Paraaortic lymph node (tissue), 1 donor: ENCODE measurements around a stretch of chr18.

DNA sequence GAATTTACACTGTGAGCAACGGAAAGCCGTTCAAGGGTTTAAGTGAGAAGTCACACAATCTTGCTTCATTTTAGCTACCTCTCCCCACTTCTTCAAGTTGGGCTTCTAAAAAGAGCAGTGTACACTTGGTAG, 3.8 kb downstream of the PTPN2 start:
- PRO-cap, result no peak

- PRO-cap, result no peak
These were observed 95.8 kb downstream of the CEP192 start for GRCh38 chr18:13087020-13087224.

- PRO-cap, result no peak
These were observed 79.8 kb upstream of the LDLRAD4 start for GRCh38 chr18:13138777-13139191.

- PRO-cap, result no peak
These were observed 41.7 kb upstream of the LDLRAD4 start for GRCh38 chr18:13176942-13177276.

DNA sequence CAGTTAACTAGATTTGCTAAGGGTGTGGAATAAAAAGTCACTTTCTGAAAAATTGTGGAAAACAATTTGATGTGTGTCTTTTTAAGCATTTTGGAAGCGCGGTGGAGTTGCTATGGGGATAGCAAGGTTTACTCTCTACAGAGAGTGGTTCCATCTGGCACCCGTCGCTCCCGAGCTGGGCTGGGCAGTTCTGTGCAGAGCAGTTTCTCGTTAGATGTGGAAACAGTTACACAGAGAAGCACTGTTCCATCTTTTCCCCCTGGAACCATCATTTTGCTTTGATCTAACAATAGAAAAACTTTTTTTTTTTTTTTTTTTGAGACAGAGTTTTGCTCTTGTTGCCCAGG, 17.4 kb downstream of the LDLRAD4 start:
- PRO-cap, result no peak

DNA sequence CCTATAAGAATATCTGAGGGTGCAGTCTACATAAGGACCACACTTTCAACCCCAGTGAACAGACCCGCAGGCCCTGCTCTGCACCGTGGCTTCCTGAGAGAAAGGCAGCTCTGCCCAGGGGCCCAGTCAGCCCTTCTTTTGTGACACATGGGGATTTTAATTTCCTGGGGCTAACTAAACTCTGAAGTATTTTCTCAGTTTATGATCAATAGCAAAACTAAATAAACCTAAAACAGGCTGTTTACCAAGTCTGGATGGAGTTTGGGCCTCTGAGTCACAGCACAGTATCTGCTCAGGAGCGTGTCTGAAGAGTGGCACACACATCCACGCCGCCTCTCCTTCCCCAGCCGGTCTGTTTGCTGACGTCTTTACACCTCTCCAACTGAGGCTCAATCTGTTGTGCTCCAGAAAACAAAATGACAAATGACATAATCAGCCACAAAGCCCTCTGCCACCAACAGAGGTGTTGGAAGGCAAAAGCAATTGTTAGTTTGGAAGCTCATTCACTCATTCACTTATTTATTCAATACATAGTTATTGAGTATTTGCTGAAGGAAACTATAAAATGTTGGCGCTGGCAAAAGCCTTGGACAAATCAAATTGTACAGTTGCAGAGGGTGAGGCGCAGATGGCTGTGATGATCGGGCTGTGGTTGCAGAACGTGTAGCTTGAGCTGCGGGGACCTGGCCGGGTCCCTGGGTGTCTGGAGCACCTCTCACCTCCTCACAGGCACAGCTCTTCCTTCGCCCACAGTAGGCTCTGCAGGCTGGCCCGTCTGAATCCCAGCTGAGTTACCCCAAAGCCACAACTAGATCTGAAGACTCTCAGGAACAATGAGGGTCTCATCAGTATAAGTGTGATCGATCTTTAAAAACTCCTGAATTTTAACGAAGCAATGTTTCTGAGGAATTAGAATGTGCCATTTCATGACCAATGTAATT, 72.5 kb downstream of the LDLRAD4 start:
- PRO-cap, result no peak

DNA sequence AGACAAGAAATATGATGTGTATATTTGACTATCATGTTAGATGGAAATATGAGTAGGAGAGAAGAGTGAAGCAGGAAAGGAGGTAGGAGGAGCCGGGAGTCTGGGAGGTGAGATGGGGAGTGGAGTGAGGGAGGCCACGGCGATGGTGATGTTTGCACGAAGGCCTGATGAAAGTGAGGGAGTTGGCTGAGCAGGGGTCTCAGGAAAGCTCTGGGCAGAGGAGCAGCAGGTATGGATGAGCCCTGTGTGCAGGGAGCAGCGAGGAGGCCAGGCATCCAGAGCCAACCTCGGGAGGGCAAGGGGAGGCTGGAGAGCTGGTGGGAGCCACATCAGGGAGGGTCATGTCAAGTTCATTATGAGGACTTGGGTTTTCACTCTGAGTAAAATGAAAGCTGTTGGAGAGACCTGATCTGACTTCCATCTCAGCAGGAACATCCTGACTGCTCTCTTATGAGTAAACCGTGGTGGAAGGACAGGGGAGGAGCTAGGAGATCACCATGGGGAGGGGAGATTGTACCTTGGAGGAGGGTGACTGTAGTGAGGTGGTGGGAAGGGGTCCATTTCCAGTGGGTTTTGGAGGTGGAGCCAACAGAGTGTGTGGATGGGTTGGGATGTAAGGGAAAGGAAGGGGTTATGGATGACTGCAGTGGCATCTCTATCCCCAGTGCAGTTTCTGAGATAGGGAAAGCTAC, 209.7 kb downstream of the LDLRAD4 start:
- PRO-cap, result no peak

- PRO-cap, result no peak
These were observed 220.1 kb downstream of the LDLRAD4 start for GRCh38 chr18:13438680-13439110.

GRCh38 chr18:13471030-13471871, 252.7 kb downstream of the LDLRAD4 start:
- PRO-cap, result bidirectional peak, plus-strand start at chr18:13471601, minus-strand start at chr18:13471324

DNA sequence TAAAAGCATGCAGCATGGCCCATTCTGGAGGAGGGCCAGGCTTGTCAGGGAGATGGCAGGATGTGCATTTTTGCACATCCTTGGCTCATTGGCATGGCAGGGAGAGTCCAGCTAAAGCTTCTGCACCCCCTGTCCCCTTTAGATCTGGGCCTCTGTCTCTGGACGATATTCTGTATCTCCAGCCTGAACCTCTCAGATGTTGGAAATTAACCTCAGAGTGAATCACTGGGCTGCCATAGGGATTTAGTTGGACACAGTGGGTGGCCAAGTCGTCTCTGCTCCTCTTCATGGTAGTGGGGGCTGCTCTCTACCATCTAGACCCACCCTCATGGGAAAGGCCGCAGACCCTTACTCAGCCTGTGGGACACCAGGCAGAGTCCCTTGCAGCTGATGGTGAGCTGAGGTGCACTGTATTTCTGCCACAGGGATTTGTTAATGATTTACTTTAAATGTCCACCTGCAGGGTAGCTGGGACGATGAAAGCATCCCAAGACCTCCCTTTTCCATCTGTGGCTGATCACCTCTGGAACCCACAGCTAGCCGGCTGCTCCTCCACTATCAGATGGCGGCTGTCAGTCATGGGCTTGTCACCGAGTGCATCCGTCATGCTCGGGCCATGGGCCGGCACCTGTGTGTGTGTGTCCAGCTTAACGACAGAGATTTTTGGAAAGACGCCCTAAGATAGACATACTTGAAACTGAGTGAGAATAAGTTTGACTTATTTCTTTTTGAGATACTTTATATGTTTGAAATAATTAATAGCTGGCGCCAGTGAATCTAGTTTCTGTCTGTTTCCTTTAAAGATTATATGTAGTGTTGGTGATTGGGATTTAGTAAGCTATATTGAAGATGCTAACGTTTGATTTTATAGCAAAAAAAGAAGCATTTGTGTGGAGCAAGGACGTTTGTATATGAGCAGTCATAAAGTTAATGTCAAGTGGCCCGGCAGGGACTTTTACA, 235.3 kb downstream of the FAM210A start:
- PRO-cap, result no peak

GRCh38 chr18:13547777-13548600, 178.4 kb downstream of the FAM210A start:
- PRO-cap, result no peak

GRCh38 chr18:13564971-13565775, 161.2 kb downstream of the FAM210A start:
- PRO-cap, result no peak

DNA sequence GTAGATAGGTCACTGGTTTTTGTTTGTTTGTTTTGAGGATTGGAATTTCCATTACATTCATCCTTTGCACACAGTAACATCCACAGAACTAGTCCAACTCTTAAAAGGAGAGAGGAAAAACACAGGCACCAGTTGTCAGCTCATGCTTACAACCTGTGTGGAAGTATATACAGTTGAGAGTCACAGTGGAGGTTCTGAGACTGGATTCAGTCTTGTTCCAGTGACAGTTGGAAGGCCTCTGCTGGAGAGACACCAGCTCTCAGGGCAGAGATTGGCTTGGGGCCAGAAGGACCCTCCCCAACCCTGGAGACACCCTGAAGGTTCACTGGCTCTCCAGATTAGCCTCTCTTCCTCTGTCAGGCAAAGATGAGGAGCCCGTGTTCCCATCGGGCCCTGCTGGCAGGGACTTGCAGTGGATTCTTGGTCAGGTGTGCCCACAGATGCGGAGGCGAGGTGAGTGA, 78.7 kb downstream of the FAM210A start:
- PRO-cap, result no peak

GRCh38 chr18:13726815-13727606, 538 bp downstream of the RNMT start:
- PRO-cap, result unidirectional peak, minus-strand start at chr18:13727267

- PRO-cap, result no peak
These were observed 46.8 kb upstream of the ZNF519 start for GRCh38 chr18:14178755-14179718.

DNA sequence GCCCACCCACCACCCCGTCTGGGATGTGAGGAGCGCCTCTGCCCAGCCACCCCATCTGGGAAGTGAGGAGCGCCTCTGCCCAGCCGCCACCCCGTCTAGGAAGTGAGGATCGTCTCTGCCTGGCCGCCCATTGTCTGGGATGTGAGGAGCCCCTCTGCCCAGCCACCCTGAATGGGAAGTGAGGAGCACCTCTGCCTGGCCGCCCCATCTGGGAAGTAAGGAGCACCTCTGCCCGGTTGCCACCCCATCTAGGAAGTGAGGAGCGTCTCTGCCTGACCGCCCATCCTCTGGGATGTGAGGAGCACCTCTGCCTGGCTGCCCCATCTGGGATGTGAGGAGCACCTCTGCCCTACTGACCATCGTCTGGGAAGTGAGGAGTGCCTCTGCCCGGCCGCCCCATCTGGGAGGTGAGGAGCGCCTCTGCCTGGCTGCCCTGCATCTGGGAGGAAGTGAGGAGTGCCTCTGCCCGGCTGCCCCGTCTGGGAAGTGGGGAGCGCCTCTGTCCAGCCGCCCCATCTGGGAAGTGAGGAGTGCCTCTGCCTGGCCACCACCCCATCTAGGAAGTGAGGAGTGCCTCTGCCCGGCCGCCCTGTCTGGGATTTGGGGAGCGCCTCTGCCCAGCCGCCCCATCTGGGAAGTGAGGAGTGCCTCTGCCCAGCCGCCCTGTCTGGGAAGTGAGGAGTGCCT, 90.4 kb upstream of the ZNF519 start:
- PRO-cap, result no peak

DNA sequence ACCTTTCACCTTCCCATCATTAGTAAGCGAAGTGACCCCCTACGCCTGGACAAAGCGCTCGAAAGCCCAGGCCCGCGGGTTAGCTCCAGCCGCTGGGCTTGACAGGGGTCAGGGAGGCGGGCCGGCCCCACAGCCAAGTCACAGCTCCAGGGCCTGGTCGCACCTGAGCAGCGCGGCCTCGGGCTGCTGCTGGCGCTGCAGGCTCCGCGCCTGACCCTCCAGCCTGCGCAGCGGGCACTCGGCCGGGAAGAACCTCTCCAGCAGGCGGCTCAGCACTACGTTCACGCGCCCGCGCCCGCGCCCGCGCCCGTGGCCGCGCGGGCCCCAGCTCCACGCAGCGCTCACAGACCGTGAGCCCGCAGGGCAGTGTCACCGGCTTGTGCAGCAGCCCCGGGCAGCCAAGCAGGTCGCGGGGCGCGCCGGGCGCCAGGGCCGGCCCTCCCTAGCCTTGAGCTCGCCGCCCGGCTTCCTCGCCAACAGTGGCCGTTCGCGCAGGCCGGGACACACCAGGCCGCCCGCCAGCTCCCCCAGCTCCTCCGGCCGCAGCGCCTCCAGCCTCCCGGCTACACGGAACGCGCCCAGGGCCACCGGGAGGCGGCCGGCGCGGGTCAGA, 93.2 kb downstream of the POTEC start:
- PRO-cap, result no peak

- PRO-cap, result no peak
These were observed 84.9 kb downstream of the POTEC start for GRCh38 chr18:14458505-14458974.

DNA sequence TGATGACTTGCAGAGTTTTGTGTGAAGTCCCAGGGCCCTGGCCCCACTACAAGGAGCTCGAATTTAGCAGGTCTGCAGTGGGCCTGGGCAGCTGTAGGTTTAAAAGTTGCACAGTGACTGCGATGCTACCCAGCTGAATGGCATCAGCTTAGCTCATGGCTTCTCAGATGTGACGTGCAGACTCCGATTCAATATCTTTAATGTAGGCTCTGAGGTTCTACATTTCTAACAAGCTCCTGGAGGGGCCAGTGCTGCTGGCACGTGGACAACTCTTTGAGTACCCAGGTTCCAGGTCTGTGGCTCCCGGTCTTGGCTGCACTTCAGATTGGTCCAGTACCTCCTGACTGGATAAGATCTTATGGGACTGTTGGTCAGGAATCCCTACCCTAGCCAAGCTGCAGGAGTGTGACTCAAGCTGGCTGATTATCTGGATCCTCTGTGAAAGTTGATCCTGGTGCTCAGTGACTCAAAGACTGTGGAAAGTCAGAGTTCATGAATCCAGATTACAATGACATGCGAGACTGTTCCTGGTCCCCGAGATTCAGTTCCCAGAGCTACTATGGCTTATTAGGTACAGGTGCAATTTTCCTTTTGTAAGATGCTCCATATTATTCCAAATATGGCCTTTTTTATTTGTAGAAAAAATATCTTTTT, 222.1 kb downstream of the ANKRD30B start:
- PRO-cap, result no peak

- PRO-cap, result no peak
These were observed 134.6 kb downstream of the ROCK1 start for GRCh38 chr18:20976881-20977589.